Jurkat, Clone E6-1 (cell line): ENCODE results near the genes RGS9BP, LRP3 and SLC7A10.

- RRBS, result no CpG with 5 or more reads among the region's 5 CpGs
These were observed 455.7 kb upstream of the ZNF507 start for GRCh38 chr19:31889817-31890101.

- RRBS, result no CpG with 5 or more reads among the region's 4 CpGs
These were observed 177.2 kb upstream of the ZNF507 start for GRCh38 chr19:32168181-32168564.

GRCh38 chr19:32388208-32389006 lies 17.2 kb upstream of the DPY19L3 start:
- RRBS, result no CpG with 5 or more reads among the region's 8 CpGs

DNA sequence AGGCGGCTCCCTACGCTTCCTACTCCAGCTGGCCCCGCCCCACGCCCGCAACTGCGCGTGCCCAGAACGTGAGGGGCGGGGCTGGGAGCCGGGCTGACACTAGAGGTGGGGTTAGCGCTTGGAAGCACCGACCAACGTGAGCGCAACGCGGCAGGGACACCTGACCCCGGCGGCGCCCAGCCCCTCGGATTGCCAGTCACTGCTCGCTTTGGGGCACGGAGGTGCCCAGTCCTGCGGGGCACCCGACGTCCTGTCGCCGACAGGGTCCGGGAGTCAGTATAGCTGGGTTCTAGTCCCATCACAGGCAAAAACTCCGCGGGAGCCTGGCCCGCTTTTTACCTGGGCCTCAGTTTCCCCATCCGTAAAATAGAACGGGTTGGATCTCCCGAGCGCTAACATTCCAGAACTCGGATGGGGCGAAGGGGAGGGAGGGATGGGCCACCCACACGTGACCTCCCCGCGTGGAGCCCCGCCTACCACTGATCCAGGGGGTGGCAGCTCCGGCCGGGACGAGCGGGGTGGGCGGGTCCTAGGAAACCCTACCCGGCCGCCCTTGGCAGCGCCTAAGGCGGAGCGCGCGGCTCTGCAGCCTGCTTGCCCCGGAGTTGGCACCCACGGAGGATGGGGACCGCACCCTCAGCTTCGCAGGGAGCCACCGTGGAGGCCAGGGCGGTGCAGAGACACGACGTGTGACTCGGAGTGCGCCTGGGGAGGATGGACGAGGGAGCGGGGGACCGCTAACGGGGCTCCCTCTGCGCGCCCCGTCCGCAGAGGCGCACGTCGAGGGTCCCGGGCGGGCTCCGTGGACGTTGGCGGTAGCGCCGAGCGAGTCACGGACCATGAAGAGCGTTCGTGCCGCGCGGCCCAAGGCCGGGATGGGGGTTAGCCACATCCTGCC lies at the start of gene RGS9BP:
TSS of gene RGS9BP (plus strand) at position 540 of the 898 bp plus-strand sequence.
- RRBS, result 2% methylated on average over 37 of the region's 89 CpGs

- RRBS, result no CpG with 5 or more reads among the region's 7 CpGs
These were observed 2.9 kb upstream of the GPATCH1 start for GRCh38 chr19:33077844-33078635.

DNA sequence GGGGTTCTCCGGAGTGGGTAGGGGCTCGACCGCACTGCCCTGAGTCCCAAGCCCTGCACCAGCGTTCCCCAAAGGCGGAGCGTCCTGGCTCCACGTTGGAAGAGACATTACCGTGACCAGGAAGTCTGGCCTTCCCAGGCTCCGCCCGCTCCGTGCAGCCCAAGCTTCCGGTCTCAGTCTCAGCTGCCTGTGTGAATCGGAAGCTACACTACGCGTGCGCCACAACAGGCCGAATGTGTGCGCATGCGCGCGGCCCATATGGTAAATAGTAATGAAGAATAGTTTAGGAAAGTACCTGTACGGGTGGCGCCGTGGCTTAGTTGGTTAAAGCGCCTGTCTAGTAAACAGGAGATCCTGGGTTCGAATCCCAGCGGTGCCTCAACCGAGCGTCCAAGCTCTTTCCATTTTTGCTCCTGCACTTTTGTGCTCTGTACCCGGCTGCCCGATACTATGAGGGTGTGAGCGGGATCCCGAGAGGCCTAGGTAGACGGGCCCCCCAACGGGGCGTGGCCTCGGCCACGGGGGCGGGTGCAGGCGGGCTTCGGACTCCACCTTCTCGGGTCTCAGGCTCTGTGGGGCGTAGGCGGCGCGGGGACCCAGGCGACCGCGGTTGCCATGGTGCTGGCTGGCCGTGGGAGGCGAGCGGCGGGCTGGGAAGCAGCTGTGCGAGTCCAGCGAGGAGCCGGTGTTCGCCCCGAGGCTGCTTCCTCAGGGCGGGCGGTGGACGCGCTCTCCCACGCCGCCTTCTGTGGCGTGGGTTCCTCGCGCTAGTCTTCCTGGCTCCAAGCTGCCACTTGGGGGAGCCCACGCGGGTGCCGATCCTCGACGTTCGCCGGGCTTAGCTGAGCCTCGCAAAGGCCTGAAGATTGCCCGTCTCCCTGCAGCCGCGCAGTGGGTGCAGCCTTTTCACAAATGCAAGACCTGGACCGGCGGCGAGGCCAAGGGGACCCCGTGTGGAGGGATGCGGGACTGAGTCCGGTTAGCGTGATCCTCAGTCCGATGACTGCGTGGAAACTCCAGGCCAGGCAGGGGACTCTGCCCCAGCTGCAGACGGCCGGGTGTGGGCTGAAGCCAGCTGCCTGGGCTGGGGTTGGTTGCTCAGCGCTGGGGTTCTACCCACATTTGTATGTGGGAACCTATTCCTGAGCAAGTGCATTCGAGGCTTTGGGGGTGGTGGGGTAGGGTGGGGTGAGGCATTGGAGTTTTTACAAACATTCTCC lies 17.0 kb upstream of the LRP3 start:
- RRBS, result 4% methylated on average over 13 of the region's 91 CpGs

DNA sequence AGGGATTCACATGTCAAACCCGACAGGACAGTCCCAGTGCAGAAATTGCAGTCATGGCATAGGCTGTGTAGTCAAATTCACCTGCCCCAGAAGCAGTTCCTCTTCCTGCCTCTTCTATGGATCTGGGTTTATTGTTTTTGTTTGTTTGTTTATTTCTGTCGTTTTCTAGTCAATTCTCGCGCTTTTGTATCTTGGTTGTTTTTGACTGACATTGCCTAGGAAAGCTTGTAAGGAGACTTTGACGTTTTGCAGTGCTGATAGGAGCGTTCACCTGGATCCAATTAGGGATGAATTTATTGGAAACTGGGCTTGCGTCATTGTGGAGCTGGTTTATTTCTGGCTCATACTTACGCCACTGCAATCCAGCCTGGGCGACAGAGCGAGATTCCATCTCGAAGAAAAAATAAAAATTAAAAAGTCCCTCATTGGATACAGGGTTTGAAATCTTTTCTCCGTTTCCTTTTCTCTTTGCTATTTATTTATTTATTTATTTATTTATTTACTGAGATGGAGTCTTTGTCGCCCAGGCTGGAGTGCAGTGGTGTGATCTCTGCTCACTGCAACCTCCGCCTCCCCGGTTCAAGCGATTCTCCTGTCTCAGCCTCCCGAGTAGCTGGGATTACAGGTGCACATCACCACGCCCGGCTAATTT lies 16.0 kb upstream of the LRP3 start:
- RRBS, result no CpG with 5 or more reads among the region's 19 CpGs

GRCh38 chr19:33193735-33194918 lies at the start of gene LRP3:
Gene LRP3, plus strand, starts transcription at chr19:33194330.
- RRBS, result 77% methylated on average over 41 of the region's 147 CpGs

- RRBS, result 64% methylated on average over 6 of the region's 37 CpGs
These were observed 12.9 kb downstream of the LRP3 start for GRCh38 chr19:33206930-33207483.

DNA sequence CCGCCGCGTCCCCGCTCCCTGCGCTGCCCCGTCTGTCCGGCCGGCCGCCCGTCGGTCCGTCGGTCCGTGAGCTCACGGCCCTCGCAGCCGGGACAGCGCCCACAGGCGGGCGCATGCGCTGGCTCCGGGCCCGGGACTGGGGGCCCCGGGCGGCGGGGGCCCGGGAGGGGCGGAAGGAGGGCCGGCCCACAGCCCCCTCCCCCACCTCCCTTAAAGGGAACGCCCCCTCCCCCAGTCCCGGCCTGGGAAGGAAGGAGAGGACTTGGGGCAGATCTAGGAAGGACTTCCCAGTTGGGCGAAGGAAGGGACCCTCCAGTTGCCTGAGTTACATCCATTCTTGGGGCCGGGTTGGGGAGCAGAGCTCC lies at the start of gene SLC7A10:
TSS of gene SLC7A10 (minus strand) at position 138 of the 365 bp plus-strand sequence.
- RRBS, result 31% methylated on average over 9 of the region's 33 CpGs

DNA sequence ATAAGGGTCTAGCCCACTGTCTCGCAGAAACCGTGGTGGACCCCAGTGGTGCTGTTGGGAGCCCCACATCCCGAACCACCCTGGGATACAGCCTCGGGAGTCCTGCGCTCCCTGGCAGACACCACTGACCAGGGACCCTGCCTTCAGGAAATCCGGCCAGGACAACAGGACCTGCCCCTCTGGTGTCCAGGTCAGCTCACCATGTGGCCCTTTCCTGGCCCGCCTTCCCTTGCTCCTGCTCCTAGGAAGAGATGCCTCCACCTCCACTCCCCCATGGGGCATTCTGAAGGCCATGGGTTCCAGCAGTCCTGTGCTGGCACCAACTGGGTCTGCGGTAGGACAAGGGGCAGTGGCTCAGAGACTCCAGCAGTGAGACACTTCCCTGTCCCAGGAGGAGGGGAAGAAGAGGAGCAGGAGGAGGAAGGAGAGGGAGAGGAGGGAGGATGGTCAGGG lies 22.5 kb upstream of the SLC7A10 start:
- RRBS, result no CpG with 5 or more reads among the region's 8 CpGs

DNA sequence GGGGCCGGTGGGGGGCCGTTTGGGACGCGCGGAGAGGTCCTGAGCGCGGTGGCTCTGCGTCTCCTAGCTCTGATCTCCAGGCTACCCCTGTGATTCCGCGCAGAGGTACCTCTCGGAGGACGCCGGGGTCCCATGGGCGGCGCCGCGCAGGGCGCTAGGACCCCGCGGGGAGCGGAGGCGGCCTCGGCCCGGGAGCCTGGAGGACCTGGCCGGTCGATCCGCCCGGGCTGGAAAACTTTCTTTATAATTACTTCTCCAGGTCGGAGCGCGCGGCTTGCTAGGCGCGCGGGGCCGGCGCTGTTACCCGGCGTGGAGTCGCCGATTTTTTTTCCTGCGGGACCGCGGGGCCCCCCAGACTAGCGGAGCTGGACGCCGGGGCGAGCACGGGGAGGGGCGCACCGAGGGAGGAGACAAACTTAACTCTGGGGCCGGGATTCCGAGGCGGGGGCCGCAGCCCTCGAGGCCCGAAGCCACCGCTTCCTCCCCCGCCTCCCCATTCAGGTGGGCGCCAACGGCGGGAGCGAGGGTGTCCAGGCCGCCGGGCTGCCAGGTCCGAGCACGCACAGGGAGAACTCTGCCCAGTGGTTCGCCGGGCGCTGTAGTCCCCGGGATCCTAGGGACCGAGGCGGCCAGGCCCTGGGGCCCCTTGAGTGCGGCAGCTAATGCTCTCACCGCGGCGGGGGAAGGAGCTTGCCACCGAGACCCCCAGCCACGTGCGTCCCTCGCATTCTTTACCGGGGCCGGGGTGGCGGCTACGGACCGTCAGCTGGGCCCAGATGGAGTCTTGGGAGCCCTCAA lies 889 bp upstream of the CEBPA start:
- RRBS, result 85% methylated on average over 33 of the region's 86 CpGs

GRCh38 chr19:33373890-33374927 lies 700 bp downstream of the CEBPG start:
- RRBS, result 1% methylated on average over 27 of the region's 78 CpGs

- RRBS, result no CpG with 5 or more reads among the region's 11 CpGs
These were observed 5.6 kb downstream of the CEBPG start for GRCh38 chr19:33379158-33379510.

DNA sequence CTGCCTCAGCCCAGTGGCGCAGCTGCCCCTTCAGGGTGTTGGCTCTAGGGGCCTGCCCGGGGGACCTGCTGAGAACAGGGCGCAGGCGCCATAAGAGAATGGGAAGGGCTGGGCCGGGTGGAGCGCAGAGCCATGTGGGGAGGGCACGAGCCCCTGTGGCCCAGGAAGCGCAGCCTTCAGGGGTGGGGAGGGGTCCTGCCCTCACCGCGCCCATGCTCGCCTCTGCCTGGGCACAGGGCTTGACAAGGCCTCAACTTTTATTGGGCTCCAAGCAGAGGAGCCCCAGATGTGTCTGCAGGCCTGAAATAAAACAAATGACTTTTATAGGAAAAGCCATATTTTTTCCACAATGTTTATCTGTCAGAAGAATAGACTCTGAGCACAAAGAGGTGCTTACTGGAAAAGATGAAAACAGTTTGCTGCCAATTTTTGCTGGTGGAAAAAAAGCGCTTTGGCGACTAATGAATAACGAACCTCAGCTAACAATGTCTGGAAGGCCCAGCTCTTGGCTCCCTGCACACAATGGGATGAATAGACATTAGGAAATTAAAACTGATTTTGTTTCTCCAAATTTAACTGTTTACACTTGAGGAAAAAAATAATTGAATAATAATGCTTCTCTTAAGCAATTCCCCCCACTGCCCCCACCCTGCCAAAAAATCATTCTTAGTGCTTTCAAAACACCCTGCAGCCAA lies 16.4 kb downstream of the CEBPG start:
- RRBS, result 87% methylated on average over 4 of the region's 14 CpGs

DNA sequence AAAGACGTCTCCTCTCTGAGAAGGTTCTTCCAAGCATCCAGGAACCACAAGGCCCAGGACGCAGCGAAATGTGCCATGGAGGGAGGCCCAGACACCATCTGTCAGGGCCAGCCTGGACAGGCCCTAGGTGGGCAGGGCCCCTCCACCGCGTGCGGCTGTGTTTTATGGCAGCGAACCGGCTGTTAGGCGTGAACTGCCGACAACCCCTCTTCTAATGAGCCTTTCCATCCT lies 53.2 kb downstream of the CEBPG start:
- RRBS, result no CpG with 5 or more reads among the region's 10 CpGs

DNA sequence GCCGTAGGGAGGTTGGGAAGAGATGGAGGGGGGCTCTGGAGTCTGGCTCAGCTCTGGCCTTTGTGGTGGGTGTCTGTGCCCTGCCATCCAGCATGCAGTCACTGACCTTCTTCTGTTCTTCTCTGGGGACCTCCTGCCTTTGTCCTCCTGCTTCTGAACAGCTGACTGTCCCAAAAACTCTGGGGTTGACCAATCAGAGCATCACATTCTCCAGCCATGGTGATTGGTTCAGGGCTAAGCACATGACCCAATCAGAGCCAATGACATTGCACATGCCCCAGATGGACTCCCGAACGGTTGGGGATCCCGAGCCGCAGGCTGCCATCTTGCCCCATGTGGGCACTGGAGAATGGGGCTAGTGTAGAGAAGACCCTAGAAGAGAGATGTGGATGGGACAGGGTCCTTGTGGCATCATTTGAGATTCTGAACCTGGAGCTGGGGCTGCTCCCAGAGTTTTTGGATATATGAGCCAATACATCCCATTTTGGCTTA lies 31.3 kb upstream of the PEPD start:
- RRBS, result no CpG with 5 or more reads among the region's 5 CpGs

- RRBS, result no CpG with 5 or more reads among the region's 5 CpGs
These were observed 79.3 kb downstream of the CHST8 start for GRCh38 chr19:33701127-33701470.

DNA sequence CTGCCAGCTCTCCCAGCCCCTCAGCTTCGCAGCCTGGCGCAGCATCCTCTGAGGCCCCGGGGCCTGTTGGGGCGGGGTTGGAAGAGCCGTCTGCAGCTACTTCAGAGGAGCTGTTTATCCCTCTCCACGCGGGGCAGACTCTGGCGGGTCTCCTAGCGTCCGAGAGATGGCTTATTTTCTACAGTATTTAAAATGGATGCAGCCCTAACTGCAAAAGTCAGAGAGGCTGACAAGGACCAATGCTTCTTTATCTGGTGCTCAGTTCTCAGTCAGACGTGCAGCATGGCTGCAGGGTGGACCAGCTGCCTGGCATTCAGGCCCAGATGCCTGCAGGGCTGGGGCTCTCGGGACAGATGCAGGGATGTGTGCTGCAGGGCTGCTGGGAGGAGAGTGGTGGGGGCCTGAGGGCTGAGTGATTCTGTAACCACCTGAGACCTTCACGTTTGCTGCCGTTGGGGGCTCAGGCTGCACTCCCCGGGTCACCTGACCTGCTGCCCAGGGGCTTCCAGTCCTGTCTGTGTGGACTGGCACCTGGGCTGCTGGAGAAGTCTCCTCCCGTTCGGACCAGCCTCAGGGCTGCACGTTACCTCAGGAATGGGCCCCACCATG lies 16.6 kb downstream of the KCTD15 start:
- RRBS, result no CpG with 5 or more reads among the region's 18 CpGs

DNA sequence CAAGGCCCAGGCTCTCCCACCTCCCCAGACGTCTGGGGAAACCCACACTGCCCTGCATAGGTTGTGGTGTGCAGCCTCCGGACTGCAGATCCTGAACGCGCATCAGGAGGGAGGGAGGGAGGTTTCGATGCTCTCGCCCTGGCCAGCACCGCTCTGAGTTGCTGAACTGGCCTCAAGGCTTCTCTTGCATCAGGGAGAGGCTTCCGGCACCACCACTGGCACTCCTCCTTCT lies 24.2 kb downstream of the KCTD15 start:
- RRBS, result no CpG with 5 or more reads among the region's 8 CpGs